Fallopian tube (tissue), 1 donor: Measurements from ENCODE around the genes SNRNP48 and TFAP2A.

- PRO-cap, result no peak
These were observed 17.7 kb downstream of the DSP start for GRCh38 chr6:7559196-7559532.

DNA sequence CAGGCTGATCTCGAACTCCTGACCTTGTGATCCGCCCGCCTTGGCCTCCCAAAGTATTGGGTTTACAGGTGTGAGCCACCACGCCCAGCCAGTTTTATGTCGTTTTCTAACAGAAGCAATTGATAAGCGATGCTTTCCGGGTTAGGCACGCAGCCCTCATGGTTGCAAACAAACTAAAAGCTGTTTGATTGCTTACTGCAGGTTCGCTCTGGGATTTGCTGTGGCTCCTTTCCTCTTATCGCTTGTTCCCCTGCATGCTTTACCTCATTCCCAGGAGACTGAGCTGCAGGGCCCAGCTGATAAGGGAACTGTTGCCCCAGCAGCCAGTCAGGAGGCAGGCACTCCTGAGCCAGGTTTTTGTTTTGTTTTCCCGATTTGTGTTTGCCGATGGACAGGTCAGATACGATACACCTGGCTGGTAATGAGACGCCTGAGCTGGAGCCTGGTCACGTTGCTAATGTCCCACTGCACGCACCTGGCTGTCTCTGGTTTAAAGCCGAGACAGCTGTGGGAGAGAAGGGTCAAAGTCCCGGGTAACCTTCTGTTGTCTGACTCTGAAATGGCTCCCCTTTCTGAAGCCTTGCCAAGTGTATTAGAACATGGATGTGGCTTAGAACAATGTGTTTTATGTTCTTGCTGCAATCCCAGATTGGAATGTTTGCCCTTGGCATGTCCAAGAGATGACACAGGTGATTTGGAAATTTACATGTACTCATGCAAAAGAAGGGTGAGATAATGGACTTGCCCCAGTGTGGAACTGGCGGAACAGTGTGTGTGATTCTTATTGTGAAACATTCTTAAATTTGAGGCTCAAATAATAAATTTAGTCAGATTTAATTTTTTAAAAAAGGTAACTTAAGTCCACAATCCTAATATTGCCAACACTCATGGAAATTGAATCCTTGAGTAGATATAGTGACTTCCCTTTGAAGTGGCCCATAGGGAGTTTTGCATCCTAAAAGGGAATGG, 20.0 kb downstream of the DSP start:
- PRO-cap, result bidirectional peak, plus-strand start at position 399 of the sequence, minus-strand start at position 252 of the sequence

GRCh38 chr6:7579026-7579791, 10.8 kb upstream of the SNRNP48 start:
- PRO-cap, result no peak

DNA sequence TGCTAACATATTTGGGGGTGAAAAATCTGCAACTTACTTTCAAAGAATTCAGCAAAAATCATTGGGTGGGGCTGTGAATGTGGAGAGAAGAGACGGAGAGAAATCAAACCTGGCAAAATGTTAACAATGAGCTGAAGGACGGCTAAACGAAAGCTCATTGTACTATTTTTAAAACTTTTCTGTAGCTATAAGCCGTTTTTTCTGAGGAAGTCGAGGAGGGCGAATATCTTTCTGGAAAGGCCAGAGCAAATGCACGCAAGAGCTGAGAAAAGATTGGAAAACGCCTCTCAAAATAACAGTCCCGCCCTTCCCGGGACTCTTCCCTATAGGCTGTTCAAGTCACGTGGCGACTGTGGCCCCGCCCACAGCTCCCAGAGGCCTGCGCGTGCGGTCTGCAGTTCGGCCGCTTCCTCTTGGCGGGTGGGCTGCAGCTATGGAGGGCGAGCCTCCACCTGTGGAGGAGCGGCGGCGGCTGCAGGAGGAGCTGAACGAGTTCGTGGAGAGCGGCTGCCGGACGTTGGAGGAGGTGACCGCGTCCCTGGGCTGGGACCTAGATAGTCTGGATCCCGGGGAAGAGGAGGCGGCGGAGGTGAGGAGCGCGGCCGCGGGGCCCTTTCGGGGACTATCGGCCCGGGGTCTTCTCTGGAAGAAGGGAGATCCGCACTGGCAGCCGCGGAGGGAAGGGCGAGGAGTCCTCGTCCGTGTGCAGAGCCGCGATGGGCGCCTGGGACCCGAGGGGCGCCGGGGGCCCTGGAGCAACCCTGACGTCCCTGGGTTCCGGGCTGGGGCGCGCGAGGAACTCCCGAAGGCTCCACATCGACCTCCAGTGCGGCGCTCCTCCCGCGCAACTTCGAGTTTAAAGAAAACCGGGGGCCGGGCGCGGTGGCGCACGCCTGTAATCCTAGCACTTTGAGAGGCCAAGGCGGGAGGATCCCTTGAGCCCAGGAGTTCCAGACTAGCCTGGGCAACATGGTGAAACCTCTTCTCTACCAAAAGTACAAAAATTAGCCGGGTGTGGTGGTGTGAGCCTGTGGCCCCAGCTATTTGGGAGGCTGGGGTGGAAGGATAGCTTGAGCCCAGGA, at the start of gene SNRNP48:
TSS of gene SNRNP48 (plus strand) at position 374 of the 1,082 bp plus-strand sequence.
- PRO-cap, result bidirectional peak, plus-strand start at position 374 of the sequence, minus-strand start at position 264 of the sequence

- PRO-cap, result no peak
These were observed 12.5 kb downstream of the SNRNP48 start for GRCh38 chr6:7602562-7602907.

- PRO-cap, result bidirectional peak, plus-strand start at chr6:7618635, minus-strand start at chr6:7618438
These were observed 28.3 kb downstream of the SNRNP48 start for GRCh38 chr6:7618223-7618805.

DNA sequence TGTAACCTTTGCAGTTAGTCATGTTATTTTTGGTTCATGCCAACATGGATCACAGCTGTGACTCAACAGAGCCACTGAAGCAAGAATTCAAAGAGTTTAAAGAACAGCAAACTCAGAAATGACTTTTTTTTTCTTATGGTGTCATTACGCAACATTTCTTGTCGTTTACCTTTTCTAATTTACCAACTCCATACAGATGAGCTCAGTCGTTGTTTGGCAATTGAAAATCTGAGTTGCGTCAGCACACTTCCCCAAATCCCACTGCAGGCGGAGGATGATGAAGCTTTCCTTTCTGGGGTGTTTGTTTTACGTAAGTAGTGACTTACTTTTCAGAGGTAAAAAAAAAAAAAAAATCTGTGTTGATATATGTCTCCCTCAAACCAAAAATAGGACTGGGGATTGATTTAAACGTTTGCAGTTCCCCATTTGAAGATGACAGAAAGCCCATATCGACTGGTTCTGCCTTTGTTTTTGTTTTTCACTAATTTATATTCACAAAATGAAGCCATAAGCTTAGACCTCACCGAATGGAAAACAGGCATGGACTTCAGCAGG, 27.7 kb upstream of the BMP6 start:
- PRO-cap, result no peak

GRCh38 chr6:7882212-7883127, 28.1 kb downstream of the TXNDC5 start:
- PRO-cap, result no peak

DNA sequence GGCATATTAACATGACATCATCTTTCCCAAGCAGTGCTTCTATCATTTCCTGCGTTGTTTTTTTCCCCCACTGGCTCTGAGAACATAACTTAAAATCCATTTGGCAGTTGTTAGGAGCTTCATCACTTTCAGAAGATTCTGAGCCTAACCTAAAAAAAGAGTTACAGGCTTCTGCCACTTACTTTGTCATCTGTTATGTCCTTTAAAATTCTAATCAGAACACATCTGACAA, 35.9 kb downstream of the BLOC1S5 start:
- PRO-cap, result no peak

DNA sequence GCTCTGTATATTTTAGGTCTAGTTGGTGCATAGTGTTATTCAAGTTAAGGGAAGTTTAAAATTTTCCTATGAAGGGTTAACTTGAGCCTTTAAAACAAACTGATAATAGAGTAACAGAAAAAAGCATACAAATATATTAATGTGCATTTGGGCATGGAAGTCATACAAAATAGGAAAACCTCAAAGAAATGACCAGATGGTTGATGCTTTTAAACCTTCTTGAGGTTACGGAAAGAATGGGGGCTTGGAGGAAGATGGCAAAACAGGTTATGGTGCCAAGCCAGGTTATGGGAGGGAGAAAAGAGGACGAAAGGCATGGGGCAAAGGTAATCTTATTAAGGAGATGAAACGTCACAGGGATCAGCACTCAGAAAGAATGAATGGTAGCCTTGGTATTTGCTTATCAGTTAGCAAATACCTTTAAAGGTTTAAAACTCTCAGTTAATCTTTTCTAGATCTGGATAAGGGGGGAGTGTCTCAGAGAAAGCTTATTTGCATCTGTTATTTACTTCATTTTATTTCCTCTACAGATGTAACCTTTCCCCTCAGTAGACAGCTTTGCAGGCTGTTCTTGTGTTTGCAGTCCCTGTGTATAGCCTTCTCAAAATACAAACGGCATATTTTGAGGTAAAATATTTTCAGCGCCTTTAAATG, 55.4 kb upstream of the EEF1E1 start:
- PRO-cap, result no peak

GRCh38 chr6:8905840-8906330, 470.5 kb upstream of the SLC35B3 start:
- PRO-cap, result no peak

DNA sequence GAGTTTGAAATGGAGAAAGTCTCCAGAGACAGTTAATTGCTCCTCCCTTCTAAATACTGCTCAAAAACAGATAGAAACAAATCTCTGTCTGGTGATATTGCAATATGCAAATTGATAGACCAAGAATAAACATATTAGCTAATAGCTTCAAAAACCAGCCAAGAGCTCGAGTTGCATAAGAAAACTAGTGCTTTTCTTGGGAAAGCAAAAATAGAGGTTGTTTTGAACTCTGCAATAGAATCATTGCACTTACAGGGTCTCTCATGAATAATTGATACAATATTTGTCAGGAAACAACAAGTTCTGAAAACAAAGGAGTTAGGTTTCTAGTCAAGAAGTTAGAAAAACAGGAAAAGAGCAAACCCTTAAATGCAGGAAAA, 665.9 kb upstream of the SLC35B3 start:
- PRO-cap, result no peak

- PRO-cap, result no peak
These were observed 648.4 kb downstream of the TFAP2A start for GRCh38 chr6:9766205-9767116.

DNA sequence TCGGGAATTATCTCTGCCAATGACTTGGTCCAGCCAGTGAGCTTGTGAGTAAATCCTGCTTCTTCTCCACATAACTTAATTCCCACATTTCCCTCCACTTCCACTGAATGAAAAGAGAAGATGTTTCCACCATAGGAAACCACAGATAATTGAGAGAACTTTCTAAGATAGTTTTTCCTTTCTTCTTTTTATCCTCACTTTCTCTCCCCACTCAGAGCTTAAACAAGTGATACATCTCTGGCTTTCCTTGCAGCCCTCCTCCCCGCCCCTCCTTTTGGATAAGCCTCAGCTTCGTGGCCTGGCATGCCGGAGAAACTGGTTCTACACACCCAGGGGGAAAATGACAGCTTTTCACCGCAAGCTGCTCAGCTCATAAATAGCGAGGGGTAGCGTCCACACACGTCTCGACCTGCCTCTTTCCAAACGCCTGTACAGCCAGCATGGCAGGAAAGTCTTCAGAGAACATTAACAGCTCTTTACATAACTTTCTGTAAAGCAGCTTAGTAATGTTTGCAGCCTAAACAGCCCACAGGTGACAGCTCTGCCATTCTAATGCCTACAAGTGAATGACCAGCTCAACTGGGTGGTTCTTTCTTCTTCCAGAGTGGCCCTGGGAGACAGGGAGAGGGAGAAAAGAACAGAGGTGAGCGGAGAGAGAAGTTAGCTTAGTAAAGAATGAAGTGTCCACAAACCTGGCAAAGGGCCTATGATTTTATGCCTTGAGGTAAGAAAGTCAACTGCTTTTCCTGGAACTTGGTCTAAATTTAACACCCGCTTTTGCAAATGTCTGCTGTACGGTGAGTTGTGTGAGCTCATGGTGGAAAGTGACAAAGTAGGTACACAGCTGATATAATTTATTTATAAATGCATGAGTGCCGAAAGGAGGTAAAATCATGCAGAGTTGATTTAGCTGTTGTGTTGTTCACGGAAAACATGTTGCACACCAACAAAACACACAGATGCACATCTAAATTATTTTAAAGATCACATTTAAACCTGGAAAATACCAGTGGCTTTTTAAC, 251.5 kb downstream of the TFAP2A start:
- PRO-cap, result no peak

DNA sequence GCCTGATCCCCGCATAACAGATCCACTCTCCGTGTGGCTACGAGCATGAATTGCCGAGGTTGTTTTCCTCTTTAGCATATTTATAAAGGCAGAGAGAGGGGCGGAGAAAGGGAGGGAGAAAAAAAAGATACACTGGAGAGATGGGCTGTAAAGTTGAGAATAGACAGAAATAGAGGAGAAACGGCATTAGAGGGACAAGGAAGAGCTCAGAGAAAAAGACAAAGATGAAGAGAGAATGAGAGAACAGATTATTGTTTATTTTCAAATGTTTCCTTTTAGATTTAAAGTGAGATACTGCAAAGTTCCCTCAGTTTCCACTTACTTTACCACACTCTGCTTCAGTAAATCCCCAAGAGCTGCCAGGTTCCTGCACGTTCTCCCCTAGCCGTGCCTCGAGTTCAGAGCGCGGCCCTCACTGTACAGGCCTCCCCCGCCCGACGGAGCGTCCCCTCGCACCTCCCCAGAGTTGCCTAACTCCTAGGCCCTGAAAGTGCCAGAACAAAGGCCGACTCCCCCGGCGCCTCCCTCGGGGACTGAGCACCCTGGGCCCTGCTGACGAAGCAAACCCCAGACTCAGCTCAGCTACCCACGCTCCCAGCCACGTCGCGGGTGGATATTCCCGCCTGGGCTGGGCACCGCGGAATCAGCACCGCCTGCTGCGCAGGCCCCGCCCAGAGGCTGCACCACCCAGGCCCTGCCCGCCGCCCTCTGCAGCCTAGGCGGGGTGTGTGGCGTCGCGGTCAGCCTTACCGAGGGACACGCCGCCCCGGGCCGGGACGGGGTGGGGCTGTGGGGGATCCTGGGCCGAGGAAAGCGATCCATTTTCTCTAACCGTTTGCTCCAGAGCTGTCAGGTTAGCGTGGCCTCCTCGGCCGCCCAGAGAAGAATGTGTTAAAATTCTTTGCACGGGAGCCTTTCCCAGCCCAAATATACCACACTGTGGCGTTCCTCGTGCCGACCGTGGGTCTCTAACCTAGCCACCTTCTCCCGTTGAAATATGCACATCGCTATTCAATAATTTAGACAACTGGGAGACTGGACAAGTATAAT, 31.6 kb downstream of the TFAP2A start:
- PRO-cap, result no peak

DNA sequence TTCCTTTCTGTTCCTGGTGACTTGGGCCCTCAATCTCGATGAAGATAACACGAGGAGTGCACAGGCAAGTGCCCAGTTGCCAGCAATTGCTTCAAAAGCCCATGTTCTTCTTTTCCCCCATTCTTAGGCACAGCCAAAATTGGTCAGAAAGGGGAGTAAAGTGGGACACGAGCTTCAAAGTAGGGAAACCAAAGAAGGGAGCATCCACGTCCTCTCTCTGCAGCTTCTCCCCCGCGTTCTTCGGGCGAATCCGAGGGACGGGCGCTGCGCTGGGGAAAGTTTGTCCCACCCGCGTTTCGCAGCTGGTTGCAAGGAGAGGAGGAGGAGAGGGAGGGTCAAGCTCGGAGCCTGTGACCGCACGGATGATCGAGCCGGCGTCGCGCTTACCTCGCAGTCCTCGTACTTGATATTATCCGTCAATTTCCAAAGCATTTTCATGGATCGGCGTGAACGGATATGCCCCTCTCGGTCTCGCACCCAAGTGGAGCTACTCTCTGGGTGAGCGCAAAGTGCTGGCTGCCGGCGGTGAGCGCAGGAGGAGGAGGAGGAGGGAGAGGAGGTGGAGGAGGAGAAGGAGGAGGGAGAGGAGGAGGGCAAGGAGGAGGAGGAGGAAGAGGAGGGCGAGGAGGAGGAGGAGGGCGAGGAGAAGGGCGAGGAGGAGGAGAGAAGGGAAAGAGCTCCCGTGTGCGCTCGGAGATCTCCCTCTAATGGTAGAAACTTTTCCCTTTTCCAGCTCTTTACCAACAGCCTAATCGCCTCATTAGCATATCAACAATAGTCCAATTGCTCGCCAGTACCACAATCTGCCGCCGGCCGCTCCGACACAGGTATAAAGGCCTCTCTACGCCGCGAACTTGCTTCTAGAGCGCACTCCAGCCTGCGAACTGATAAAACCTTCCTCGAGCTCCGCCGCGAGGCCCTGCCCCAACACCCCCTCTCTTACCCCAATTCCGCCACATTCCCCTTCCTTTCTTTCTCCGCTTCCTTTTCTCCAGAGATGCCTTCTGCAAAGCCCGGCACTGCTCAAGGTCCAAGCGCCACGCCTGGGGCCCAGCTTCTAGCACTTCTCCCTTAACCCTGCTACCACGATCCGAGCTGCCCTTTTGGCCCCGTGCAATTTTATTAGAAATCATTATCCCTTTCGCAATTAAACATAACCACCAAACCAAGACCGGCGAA, at the start of gene TFAP2A:
TSS of gene TFAP2A (minus strand) at position 521 of the 1,179 bp plus-strand sequence.
- PRO-cap, result unidirectional peak, minus-strand start at position 709 of the sequence

GRCh38 chr6:10511401-10512017, 9.6 kb upstream of the GCNT2 start:
- PRO-cap, result unidirectional peak, minus-strand start at chr6:10511607

GRCh38 chr6:10582960-10583159, 61.7 kb downstream of the GCNT2 start:
- PRO-cap, result unidirectional peak, plus-strand start at chr6:10583022

DNA sequence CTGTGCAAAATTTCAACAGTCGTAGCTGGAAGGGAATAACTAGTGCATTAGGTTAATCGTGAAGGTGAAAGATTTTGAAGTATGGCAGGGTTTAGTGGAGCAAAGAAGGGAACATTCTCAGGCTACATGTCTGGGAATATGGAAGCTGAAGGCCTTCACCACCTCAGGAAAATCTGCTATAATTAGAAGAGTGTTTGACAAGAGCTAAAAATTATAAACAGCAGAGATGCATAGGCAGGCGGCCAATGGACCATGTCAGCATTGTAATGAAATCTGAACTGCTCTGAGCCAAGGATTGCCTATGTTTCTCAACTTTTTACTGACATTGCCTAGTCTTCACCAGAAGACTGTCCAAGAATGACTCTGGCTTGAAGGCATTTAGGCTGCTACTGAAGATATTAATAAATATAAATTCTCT, 84.2 kb downstream of the C6orf52 start:
- PRO-cap, result no peak

DNA sequence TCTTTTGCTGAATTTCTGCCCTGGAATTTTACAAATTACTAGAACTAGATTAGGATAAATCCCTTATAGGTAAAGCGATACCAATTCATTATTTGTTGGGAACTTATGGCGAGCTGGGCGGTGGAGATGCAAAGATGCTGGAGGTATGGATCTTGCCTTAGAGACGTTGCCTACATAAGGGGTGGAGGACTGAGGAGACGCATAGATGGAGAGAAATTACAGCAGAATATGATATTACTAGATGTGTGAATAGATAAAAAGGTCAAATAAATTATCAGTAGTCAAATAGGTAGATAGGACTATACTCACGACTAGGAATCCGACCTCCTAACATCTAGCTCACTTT, 607 bp downstream of the PAK1IP1 start:
- PRO-cap, result no peak